Metanephros (tissue), 2 donors: ENCODE measurements around the genes TDP1, NRDE2 and CALM1.

GRCh38 chr14:89584750-89585309 is 167.8 kb upstream of the FOXN3 start:
- RAMPAGE, long total RNA, result no peak

DNA sequence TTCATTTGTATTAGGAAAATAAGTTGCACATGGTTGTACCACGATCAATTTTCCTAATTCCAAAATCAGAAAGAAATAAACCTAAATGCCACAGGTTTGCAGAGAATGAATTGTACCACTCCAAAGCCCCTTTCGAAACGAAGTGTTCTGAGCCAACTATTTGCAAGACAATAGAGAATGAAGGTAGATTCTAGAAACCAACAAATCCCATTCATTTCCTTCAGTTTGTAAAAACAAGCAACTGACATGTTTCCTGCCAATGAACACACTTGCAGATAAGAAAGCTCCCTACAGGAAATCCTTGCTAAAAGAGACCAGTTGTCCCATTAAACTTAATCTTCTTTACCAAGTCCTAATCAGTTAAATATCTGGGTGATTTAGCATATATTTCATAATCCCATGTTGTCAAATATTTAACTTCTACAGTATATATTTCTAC is 198.4 kb upstream of the FOXN3 start:
- RAMPAGE, long total RNA, result no peak

DNA sequence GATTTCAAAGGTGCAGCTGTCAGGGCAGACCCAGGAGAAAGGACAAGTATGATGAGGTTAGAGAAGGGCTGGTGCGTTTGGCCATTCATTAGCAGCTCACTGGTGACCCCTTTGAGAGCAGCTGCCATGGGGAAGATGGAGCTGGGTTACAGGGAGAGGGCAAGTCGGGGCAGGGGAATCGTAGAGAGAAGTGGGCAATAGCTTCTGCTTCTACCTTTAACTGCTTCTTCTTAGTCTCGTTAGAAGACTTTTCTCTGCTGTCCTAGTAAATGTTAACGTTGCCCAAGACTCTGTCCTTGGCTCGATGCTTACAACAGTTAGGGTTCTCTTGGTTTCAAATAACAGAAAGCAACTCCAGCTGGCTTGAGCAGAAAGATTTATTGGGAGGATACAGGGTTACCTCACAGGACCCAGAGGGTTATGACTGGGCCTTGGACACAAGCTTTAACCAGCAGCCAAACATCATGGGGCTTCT is 161.6 kb downstream of the EFCAB11 start:
- RAMPAGE, long total RNA, result no peak

GRCh38 chr14:89902945-89903144 is 51.7 kb downstream of the EFCAB11 start:
- RAMPAGE, long total RNA, result no peak

DNA sequence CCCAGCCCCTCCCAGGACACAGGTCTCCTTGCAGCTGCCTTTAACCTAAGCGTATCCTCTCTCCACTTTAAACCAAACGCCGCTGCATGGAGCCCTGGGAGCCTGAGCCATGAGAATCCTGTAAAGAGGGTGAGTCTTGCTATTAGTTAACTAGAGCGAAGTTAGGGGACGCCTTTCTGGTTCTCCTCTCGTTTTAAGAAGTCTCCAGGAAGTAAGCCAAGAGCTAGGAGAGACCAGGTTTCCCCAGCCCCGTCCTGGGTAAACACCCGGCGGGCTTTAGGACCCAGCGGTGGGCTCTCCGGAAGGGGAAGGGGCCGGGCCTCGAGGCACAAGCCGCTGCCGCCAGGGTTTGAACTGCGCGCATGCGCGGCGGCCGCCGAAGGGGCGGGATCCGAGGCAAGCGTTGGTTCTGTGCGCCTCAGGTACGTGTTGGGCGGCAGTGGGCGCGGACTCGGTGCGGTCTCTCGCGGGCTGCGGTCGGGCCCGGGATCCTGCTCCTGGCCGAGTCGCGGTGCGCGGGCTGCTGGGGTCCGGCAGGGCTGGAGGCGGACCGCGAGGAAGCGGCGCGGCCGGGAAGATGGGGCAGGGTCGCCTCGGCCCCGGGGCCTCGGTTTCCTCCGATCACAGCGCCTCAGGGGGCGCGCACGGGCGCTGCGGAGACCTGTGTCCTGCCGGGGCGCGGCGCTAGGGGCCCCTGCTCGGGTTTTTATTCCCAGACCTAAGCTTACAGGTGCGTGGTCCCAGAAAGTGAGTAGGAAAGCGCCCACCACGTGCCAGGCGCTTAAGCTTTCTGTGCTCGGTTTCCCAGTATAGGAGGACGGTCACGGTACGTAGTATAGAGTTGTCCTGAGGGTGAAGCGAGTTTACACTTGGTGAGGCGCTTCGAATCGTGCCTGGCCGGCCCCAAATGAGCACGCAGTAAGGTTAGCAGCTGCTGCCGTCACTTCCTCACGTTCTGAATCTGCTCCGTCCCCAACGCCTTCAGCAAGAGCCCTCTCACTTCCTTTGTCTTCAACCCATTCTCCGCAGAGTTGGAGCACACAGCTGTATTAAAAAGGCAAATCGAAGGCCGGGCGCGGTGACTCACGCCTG is at the start of gene TDP1:
TDP1 (plus strand) TSS at position 379 of the 1,092 bp plus-strand sequence.
- RAMPAGE, long total RNA, result no peak

GRCh38 chr14:90292273-90292714 is 35.9 kb downstream of the PSMC1 start:
- RAMPAGE, long total RNA, result no peak

GRCh38 chr14:90303590-90304009 is 28.1 kb downstream of the NRDE2 start:
- RAMPAGE, long total RNA, result no peak

- RAMPAGE, long total RNA, result no peak
These were observed at the start of gene NRDE2 for GRCh38 chr14:90331423-90332554. NRDE2 (minus strand) TSS chr14:90331941.

- RAMPAGE, long total RNA, result no peak
These were observed 13.0 kb upstream of the CALM1 start for GRCh38 chr14:90383607-90384472.

DNA sequence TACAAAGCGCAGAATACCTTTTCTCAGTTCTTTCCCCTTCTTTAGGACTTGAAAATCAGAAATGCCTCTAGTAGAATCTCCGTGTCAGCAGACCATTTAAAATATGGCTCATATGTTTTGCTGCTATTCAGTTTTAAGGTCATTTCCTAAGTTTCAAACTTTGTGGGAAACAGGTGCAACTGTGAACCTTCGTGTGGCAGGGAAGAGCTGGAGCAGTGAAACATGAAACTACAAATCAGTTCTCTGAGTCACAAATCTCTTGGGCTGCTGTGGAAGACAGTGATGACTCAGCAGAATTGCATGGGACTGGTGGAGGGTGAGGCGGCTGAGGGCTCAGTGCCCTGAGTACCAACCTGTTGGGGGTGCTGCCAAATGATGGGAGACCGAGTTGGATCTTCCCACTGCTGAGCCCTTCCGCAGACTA is 8.5 kb upstream of the CALM1 start:
- RAMPAGE, long total RNA, result no peak

DNA sequence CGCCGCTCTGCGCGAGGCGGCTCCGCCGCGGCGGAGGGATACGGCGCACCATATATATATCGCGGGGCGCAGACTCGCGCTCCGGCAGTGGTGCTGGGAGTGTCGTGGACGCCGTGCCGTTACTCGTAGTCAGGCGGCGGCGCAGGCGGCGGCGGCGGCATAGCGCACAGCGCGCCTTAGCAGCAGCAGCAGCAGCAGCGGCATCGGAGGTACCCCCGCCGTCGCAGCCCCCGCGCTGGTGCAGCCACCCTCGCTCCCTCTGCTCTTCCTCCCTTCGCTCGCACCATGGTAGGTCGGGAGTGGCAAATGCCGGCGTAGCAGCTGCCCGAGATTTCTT is at the start of gene CALM1:
CALM1 (plus strand) TSS at position 84 of the 337 bp plus-strand sequence.
- RAMPAGE, long total RNA, result no peak

DNA sequence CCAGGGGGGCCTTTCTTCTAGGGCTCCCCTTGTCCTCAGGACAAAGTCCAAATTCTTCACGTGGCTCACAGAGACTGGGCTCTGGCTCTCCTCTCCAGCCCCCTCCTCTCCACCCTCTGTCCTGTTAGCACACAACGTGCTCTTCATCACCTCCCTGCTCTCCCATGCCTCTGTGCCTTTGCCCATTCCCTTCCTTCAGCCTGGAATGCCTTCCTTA is 105.3 kb downstream of the CALM1 start:
- RAMPAGE, long total RNA, result no peak

DNA sequence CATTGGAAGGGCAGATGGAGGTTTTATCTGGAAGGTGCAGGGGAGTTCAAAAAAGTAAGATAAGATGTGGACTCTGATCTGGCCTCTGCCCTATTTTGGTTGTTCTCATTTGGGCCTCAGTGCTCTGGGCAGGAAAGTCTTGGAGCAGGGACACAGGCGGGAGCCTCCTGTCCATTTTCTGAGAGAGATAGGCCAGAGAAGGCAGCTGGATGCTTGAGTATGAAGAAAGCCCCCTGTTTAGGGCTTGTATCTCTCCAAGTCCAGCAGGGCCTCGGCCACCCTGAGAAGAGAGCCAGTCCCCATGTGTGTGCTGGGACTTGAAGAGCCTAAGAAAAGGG is 119.7 kb downstream of the CALM1 start:
- RAMPAGE, long total RNA, result no peak

- RAMPAGE, long total RNA, result no peak
These were observed 124.4 kb downstream of the CALM1 start for GRCh38 chr14:90521125-90521825.

DNA sequence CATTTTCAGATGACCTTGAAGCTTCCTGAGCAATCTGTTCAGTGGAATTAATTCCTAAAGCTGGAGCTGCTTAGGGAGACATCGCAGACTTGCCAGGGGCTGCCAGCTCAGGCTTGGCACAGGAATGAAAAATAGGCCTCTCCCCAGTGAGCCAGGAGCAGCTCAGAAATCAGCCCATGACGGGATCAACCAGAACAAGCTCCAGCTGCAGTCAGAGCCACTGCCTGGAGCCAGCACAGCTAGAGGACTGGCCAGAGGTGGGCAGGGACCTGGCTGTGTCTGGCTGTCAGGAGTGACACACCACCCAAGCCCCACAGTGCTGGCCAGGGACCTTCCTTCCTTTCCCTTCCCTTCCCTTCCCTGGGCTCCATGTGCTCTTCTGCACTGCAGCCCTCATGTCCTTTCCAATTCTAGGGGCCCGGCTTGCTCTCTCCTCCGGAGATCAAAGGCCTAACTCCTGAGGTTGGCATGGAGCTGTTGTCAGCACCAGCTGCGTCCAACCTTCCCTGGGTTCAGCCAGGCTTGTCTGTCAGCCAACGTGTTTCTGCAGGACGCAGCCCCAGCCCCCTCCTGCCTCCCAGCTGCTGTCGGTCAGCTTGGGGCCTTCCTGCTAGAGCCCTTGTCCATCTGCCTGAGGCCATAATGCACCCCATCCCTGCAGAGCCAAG is 149.2 kb downstream of the CALM1 start:
- RAMPAGE, long total RNA, result no peak

DNA sequence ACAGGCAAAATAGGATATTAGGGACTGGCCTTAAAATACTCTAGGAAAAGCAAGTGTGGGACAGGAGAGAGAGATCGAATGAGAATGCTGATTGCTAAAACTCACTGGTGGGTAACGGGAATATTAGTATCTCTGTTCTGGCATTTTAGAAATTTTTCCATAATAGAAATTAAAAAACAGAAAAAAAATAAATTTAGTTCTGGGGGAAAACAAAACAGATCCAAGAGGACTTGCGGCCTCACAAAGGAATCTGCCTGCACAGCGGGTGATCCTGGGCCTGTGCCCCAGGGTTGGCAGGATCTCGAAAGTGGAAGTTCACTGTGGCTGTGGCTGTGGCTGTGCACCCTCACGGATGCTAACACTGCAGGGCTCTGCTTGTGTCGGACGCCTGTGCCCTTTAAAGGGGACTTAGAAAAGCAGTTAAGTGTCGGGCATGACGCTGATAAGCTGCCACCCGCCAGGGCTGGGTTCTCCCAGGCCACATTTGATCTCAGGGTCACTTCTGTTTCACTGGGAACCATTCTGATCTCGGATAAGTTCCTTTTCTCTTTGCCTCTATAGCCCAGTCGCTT is 209.1 kb downstream of the TTC7B start:
- RAMPAGE, long total RNA, result no peak

DNA sequence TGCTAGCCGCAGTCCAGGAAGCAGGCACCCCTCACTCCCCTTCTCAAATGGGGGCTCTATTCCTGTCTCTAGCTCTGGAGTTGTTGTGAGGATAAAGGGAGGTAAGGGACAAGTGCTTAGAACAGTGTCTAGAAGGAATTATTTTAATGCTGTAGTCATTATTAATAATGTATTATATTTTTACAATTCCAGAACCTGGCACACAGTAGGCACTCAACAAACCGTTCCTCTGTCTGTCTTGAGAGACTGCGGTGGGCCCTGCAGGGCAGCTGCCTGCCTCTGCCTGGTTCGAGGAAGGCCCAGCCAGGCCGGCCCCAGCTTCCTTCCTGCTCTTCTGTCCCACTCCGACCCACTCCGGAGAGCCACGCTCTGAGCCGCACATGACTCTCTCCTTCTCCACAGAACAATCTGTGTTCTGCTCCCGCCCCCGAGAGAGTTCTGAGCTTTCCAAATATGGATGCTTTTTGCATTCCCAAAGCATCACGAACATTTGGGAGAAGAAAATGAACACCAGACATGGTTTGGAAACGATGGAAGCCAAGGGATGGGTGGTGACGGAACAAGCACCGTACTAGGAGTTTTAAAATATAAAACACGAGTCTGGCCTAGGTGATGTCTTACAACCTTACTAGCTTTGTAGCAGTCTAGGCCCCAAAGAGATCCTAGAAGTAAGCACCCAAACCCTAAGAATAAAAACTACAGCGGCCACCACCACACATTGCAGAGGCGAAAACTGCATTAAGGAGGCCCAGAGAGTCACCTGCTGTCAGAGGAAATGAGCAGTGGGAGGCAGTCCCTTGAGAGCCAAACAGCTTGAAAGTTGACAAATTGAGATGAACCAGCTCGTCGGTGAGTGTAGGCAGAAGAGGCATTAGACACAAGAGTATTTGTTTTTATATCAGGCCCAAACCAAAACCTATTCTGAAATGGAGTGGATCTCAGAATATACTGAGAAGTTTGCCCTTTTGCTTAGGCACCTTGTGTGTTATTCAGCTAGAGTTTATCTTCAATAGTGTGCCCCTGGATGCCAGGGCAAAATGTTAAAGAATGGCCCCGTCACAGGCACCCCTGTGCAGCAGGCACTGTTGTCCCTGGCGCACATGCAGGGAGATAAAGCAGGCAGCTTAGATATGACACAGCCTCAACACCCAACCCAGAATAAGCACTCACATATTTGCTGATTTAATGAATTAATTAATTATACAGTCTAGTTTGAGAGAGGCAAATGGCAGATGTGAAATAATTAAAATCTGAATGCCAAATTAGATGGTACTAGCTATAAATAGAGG is 57.0 kb downstream of the TTC7B start:
- RAMPAGE, long total RNA, result no peak

DNA sequence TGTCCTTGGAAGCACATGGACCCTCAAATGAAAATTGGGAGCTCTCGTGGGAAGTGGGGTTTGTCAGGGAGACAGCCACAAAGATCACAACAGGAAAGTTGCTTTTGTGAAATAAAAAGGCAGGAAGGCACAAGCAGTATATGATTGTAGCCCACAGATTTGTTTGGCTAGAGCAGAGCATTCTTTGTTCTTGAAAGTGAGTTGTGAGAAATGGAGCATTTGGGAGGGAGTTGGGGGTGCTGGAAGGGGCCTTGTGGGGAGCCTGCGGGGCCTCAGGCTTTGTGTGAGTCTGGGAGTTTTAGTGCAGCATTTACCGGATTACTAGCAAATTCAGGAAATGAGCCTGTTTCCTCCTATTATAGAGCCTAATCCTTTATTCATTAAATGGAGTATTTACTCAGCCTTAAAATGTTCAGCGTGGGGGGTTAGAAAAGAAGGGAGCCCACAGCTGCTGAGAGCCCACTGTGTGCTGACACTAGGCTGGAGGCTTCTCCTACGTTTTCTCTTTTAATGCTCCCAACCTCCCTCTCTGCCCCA is 30.9 kb downstream of the DGLUCY start:
- RAMPAGE, long total RNA, result no peak

DNA sequence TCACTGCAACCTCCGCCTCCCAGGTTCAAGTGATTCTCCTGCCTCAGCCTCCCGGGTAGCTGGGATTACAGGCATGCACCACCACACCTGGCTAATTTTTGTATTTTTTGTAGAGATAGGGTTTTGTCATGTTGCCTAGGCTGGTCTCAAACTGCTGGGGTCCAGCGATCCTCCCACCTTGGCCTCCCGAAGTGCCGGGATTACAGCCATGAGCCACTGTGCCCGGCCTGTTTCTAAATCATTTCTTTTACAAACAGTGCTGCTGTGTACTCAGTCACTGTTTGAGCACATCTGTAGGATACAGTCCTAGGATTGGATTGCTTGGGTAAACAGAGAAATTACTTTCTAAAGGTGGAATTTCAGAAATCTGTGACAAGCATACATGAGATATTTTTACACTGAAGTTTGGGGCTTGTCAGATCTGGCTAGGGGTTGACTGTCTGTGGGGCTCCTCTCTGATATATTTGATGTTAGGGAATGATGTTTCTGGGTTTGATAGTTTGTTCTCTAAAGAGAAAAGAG is 42.4 kb downstream of the DGLUCY start:
- RAMPAGE, long total RNA, result no peak

- RAMPAGE, long total RNA, result no peak
These were observed 15.9 kb downstream of the GPR68 start for GRCh38 chr14:91228380-91229198.